Left cardiac atrium (tissue), 1 donor: ENCODE data around the genes CTSH, RASGRF1 and MTHFS.

GRCh38 chr15:78501920-78502532 lies 5.4 kb upstream of the HYKK start:
- PRO-cap = no peak

DNA sequence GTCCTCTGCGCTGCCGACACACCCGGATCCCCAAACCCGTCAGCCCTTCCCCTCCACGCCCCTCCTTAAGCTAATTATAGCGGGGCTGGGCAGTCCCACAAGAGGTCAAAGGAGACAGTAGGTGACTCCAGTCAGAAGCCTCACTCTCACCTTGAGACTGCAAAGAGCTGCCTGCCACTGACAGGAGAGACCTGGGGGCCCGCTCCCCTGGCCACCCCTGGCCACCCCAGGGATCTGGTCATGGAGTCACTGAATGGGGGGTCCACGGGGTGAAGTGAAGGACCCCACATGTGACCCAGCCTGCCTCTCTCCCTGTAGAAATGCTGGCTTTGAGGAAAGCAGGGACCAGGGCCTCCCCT lies 31.1 kb downstream of the ADAMTS7 start:
- PRO-cap = no peak

DNA sequence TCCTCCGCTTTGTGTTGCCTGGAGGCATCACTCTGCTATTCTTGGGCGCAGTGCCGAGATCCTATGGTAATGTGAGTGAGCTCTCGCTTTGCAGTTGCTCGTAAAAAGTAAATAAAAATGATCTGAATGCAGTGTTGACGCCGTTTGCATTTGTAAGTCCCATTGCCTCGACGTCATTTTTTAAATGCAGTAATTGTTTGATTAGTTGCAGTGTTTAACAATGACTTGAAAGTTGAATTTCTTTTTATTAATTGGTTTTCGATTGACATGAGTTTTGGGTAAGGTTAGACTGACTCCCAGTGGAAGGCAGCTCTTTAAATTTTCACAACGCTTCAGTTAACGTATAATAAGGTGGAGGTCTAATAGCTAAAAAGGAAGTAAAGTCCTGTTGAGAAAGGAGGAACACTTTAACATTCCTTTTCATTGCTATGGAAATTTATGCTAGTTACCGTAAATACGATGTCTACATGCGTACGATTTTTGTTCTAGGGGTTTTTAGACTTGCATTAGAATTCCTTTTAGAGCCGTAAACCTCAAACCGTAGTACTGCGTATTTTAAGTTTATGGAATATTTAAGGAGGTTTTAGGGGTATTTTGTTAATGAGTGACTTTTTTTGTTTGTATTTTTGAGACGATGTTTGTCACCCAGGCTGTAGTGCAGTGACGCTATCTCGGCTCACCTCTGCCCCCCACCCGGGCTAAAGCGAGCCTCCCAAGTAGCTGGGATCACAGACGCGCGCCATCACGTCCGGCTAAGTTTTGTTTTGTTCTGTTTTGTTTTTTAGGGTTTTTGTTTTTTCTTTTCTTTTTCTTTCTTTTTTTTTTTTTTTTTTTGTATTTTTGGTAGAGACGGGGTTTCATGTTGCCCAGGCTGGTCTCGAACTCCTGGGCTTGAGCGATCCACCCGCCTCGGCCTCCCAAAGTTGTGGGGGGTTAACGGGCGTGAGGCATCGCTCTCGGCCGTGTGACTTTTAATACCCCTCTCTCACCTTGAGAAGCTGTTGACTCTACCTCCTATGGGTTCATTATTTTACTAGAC lies 1.4 kb downstream of the MORF4L1 start:
- PRO-cap = no peak

DNA sequence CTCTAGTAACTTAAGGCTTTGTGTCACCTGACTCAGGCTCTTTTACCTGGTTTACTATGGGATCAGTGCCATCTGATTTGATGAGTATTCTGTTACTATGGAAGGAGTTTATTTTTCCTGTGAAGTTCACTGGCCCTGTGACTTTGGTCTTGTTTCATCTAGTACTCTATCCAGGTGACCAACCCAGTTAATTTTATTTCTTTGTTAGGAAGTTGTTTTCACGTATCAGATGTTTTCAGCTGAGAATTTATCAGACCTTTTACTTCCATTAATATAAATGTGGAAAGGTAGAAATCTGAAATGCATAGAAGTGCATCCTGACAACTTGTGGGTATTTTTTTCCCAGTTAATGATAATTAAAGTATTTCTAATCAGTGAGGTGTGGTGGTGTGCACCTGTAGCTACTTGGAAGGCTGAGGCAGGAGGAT lies 9.1 kb downstream of the MORF4L1 start:
- PRO-cap = no peak

DNA sequence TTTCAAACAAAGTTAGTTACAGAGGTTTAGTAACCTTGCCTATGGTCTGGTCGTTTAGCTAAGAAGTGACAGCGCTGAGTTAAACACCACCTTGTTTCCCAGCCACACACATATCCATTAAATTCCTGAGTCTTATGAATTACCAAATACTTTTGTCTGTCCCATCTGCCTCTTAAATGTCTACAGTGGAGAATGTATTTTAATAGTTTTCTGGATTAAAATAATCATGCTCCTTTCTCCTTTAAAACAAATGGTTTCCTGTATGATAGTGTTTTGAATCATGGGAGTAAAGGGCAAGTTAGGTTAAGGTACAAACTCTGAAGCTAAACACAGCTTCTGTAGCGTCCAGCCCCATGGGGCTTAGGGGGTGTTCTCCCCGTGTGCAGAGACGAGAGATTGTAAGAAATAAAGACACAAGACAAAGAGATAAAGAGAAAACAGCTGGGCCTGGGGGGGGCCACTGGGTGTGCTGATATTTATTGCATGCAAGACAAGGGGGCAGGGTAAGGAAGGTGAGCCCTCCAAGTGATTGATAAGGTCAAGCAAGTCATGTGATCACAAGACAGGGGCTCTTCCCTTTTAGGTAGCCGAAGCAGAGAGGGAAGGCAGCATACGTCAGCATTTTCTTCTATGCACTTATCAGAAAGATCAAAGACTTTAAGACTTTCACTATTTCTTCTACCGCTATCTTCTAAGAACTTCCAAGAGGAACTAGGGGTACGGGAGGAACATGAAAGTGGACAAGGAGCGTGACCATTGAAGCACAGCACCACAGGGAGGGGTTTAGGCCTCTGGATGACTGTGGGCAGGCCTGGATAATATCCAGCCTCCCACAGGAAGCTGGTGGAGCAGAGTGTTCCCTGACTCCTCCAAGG lies 29.5 kb downstream of the MORF4L1 start:
- PRO-cap = unidirectional peak, plus-strand start at position 432 of the sequence

DNA sequence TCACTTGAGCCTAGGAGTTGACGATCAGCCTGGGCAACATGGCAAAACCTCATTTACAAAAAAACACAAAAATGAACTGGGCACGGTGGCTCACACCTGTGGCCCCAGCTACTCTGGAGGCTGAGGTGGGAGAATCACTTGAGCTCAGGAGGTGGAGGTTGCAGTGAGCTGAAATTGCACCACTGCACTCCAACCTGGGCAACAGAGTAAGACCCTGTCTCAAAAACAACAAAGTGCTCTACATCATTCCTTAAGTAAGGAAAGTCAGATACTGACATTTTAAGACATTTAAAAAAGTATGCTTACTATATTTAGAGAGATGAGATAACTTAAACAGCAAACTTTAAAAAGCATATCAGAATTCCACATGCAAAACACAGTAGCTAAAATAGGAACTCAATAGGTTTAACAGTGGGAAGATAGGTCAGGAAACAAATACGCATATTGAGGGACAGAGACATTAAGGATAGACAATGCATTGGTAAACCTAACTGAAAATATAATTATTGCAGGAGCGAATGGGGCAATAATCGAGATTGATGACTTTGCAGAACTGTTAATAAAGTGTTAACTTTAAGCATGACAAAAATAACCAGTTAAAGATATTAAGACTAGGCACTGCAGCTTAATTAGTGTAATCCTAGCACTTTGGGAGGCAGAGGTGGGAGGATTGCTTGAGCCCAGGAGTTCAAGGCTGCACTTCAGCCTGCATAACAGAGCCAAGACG lies 32.1 kb downstream of the MORF4L1 start:
- PRO-cap = no peak

DNA sequence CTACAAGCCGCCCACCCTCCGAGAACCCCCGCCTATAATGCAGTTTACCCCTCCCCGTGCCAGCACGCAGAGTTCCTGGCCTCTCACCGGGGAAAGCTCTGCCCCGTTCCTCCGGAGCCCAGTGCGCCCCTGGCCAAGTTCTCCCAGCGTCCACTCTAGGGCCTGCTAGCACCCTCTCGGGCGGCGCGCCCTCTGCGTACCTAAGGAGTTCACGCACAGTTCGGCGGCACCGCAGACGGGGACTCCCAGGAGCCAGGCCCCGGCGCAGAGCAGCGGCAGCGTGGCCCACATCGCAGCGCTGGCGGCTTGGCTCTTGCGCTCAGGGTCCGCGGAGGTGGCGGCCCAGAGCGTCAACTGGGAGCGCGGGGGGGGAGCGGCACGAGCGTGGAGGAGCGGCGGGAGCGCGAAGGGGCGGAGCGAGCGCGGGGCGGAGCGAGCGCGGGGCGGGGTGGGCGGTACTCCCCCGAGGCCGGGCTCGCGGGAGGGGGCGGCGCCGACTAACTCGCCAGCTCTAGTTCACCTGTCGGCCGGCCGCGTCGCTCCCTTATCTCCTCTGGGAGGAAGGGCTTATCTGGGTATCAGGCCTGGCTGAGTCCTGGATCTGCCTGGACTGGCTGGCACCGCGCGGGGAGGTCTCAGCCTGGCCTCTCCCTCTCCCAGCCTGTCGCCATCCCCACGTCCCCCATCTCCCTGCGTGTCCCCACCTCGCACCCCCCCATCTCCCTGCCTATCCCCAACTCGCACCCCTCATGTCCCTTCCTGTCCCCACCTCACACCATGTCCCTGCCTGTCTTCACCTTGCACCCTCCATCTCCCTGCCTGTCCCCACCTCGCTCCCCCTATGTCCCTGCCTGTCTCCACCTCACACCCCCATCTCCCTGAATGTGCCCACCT lies at the start of gene CTSH:
CTSH (minus strand) TSS at position 356 of the 894 bp plus-strand sequence.
- PRO-cap = bidirectional peak, plus-strand start at position 458 of the sequence, minus-strand start at position 356 of the sequence

GRCh38 chr15:78951431-78951797 lies 6.6 kb upstream of the CTSH start:
- PRO-cap = no peak

DNA sequence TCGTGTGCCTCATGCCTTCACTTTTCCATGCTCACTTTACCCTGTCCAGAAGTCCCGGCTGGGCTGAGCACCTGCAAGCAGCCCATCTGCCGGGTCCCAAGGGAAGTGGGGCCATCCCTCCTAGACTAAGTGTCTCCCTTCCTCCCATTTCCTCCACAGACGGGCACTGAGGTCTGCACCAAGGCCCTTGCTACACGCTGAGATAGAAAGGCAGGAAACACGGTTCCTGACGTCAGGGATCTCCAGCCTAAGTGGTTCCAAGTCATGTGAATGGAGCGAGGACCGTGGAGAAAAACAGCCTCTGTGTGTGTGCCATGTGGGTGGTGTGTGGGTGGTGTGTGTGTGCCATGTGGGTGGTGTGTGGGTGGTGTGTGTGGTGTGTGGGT lies 47.8 kb upstream of the CTSH start:
- PRO-cap = no peak

DNA sequence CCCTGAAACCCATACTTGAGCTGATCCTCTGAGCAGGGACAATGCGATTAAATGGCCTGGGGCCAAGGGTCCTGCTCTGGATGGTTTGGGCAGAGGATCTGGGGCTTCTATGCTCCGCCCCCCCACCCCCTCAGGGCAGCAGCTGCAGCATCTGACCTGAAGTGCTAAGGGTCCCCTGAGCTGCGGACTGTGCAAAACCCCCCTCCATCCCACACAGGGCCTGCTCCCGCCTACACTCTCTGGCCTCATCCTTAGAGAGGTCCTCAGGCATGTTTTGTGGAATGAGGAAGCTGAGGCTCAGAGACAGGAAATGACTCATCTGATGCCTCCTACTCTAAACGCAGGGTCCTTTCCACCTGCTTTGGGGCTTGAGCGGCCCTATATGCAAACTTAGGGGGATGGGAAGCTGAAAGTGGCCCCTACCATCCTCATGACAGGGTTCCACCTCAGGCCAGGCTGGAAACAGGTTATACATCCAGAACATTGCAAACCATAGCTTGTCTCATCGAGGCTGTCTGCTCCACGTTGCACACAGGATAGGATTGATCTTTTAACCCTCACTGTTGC lies 59.5 kb upstream of the CTSH start:
- PRO-cap = no peak

- PRO-cap = no peak
Measured at GRCh38 chr15:79089755-79090939, at the start of gene RASGRF1. Gene RASGRF1, minus strand, starts transcription at chr15:79090780.

GRCh38 chr15:79883436-79884071 lies 13.3 kb downstream of the MTHFS start:
- PRO-cap = no peak

DNA sequence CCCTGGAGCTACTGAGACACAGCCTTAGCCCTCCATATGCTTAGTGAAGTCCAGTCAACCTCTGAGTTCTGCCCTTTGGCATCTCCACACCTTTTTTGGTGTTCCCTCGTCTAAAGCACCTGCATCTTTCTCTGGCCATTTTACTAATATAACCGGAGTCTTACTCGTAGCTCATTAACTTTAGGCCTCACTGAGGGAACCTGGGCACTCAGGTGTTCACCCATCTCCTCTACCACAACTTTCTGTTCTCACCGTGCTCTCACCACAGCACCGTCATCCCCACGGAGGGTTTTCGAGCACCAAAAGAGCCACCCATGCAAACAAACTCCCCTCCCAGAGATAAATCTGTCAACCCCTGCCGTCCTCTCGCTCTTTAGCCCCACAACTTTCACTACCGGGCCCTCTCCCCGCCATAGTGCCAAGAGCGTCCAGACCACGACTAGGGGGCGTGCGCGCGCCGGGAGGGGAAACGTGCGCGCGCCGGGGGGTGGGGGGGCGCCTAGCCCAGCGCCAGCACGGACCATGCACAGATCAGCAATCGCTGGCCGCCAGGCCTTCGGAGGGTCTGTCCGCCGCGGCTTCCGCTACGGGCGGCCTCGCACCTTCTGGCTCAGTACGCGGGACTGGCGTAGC lies 428 bp downstream of the MTHFS start:
- PRO-cap = bidirectional peak, plus-strand start at position 498 of the sequence, minus-strand start at position 441 of the sequence

- PRO-cap = bidirectional peak, plus-strand start at chr15:79897018, minus-strand start at chr15:79897002; bidirectional peak, plus-strand start at chr15:79897182, minus-strand start at chr15:79897180; bidirectional peak, plus-strand start at chr15:79897316, minus-strand start at chr15:79897300
Measured at GRCh38 chr15:79896903-79897775, at the start of gene MTHFS. Gene MTHFS, minus strand, starts transcription at chr15:79897014.

DNA sequence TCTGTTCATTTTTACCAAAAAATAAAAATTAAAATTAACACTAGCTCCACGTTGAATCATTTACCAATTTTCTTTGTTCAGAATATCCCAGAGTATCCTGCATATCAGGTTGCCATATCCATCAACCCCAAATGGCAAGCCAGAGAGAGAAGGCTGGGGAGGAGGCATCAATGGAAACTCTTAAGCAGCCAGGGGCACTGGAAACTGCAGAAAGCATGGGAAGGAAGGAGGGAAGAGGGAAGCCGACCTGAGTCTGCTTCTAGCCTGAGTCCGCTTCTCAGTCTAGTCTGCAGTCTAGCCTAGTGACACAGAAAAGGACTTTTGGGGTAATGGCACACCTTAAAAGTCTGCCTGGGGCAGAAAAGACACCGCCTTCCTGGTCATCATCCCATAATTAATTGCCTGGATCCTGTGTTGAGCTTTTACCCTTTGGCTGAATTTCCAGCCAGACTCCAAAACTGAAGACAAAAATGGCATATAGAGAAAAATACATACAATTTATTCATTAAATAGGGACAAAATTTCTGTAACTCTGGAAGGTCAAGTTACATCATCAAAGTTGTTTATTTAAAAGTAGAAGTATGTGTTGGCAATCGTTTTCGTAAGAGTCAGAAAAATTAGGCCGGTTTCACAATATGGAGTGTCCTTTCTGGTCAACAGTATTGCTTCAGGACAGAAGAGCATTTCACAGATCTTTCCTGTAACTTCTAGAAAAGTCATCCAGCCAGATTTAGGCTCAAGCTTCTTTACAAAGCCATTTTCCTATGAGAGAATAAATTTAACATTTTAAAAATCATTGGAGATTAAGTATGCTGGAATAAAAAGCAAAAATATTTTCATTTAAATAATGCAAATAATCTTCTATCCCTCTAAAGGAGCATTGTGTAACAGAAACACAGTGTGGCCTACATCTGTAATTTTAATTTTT lies 1.8 kb upstream of the MTHFS start:
- PRO-cap = no peak

DNA sequence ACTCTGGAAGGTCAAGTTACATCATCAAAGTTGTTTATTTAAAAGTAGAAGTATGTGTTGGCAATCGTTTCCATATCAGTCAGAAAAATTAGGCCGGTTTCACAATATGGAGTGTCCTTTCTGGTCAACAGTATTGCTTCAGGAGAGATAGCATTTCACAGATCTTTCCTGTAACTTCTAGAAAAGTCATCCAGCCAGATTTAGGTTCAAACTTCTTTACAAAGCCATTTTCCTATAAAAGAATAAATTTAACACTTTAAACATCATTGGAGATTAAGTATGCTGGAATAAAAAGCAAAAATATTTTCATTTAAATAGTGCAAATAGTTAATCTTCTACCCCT lies 10.1 kb downstream of the BCL2A1 start:
- PRO-cap = no peak

GRCh38 chr15:79978712-79979481 lies 7.9 kb upstream of the BCL2A1 start:
- PRO-cap = no peak

DNA sequence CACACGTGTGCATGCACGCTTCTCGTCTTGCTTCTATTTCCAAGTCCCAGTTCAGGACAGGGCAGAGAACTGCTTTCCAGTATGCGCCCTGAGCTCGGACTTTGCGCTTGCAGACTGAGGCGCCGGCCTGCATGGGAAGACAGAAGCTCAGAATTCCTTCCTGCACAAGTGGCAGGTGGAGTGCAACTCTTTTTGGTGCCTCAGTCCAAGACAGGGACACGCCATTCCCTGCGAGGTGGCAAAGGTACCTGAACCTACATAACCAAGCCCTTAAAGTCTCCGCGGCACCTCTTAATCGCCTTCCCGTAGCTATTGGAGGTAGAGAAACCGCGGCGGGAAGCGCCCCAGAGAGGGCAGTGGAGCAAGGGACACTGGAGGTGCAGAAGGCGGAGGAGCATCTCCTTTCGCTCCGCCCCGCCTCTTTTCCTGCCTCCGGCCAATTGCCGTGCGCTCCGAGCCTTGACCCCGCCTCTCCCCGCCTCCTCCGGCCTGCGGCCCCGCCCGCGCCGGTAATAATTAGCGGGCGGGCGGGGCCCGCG lies 350 bp upstream of the ZFAND6 start:
- PRO-cap = bidirectional peak, plus-strand start outside the sequence, minus-strand start at position 373 of the sequence

GRCh38 chr15:80081140-80082142 lies 22.0 kb downstream of the ZFAND6 start:
- PRO-cap = no peak

DNA sequence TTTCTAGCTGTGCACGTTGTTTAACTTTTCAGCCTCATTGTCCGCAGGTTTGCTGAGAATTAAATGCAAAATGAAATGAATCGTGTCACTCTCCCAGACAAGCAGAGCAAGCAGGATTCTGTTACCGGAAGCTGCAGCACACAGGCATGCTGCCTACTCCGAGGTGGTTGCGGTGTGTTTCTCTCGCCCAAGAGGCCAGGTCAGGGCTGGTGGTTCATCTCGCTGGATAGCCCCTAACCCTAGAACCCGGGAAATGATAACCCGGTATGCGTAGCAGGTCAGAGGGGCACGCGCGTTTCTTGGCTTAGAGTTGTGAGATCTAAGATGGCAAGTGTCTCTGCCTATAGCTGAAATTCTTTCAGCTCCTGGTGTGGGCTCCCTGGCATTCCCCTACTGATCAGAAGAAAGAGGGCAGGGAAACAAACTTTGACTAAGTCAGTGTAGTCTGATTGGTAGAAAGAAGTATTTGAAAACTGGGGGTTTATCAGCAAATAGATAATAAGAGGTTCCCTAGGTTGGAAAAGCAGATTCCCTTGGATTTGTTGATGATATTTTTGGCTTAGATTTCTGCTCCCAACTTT lies 603 bp downstream of the FAH start:
- PRO-cap = no peak